UCH-1 (cell line): ENCODE results near the genes HNRNPM, OR2Z1, OR7D4, ZNF561, S1PR2 and ICAM1.

- RRBS = no CpG with 5 or more reads among the region's 14 CpGs
These were observed 3.8 kb upstream of the CD320 start for GRCh38 chr19:8311711-8312618.

DNA sequence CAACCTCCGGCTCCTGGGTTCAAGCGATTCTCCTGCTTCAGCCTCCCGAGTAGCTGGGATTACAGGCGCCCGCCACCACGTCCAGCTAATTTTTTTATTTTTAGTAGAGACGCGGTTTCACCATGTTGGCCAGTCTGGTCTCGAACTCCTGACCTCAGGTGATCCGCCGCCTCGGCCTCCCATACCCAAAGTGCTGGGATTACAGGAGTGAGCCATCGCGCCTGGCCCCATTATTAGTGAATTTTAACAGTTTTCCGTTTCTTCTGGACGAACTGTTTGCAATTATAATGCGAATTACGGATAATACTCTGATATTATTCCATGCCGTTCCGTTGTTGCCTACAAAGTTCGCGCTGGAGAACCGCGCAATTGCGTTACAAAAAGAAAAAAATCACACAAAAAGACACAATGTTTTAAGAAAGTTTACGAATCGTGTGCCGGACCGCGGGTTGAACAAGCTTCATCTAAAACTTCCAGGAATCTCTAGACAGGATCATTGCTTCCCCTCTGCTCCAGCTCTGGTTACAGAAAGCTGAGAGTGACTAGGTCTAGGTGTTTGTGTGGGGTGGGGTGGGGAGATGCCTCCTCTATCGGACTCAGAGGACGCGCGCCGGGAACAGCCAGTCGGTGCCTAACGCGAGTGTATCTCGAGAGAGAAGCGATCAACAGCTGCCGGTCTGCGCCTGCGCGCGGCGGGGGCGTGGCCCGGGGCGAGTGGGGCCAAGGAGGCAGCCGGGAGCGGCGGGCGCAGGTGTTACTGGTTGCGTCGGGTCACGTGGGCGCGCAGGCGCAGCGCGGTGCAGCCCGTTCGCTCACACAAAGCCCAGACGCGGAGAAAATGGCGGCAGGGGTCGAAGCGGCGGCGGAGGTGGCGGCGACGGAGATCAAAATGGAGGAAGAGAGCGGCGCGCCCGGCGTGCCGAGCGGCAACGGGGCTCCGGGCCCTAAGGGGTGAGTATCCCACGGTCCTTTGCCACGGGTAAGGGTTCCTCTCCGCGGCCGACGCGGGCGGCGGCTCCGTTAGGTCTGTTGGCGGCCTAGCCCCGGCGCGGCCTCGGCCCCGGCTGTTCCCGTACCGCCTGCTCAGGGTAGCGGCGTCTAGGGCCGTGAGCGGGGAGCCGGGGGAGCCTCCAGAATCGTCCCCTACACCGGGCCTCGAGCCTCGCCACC lies at the start of gene HNRNPM:
TSS of gene HNRNPM (plus strand) at position 815 of the 1,170 bp plus-strand sequence.
- RRBS = 3% methylated on average over 19 of the region's 109 CpGs

DNA sequence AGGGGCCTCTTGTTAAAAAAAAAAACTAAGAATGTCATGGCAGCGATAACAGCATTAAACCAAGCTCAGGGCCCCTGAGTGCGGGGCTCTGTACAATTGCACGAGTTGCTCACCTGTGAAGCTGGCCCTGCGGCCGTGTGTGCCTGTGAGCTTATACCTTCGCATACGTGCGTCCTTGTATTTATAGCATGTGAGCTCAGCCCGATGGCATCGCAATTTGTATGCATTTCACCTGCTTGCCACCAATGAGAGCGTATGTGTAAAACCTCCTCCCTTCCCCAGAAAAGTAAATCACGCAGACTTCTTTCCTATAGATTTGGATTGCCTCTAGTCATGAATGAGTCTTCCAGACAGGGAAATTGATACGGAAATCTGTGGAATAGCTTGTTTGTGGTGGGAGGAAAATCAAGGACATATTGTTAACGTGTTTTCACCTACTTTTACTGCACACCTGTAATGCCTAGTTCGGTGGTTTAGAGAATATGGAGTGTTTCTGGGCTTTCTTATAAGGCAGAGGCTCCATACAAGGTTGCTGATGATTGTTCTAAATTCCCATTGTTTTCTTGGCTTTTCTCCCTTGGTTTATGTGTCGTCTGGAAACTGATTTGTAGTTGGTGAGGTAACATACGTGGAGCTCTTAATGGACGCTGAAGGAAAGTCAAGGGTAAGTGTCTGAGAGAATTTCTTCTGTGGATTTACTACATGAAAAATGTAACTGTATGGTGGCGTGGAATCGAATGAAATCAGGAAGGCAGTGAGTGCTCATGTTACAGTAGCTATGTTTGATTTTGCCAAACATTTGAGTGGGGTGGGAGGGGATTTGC lies 17.4 kb downstream of the HNRNPM start:
- RRBS = no CpG with 5 or more reads among the region's 20 CpGs

DNA sequence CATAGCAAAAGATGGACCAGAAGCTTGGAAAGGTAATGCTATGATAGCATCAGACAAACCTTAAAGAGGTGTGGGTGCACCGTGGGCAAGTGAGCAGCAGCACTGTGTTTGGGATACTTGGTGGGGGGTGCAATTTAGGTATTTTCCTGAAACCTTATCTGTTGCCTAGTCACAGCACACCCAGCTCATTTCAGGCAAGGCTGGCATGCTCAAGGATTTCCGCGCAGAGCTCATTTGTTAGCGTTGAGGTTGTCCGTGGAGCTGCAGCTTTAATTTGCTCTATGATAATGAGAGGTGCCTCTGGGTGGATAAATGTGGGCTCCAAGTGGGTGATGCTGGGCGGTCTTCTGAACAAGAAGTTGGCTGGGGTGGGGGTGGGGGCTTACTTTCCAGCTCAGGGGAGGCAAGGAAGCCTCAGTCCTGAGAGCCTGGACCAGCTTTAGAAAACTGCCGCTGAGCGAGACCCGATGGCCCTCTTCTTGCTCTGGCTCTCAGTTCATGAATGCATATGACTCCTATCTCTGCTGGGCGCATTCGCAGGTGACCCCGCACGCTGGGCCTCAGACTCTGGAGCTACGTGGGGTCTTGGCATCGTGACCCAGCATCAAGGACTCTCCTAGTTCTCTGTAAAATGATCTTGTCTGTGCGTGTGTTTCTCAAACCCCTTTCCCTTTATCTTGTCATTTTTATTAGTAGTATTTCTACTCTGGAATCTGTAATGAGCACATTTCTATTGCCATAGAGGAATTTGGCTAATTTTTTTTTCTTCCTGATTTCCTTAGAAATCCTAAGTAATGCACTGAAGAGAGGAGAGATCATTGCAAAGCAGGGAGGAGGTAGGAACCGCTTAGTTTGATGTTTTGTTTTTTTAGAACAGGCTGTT lies 19.8 kb downstream of the PRAM1 start:
- RRBS = no CpG with 5 or more reads among the region's 17 CpGs

DNA sequence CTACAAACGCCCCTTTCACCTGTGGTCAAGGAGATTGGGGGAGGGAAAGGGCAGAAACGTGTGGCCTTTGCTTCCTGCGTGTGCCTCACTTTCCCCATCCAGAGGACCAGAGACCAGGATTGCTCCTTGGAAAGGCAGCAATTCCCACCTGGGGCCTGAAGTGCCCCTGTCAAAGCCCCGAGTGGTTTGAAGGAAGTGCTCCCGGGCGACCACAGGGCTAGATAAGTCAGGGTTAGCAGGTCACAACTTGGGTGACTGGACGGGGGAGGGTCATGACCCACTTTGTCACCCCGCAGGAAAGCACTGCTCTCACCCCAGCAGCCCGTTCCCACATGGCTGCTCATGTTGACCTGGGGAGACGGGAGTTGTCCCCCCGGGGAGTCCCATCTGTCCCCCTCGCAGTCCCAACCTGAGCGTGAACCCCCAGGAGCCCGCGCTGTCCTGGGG lies 478 bp downstream of the PRAM1 start:
- RRBS = no CpG with 5 or more reads among the region's 15 CpGs

GRCh38 chr19:8521369-8521662 lies 7.3 kb upstream of the ZNF414 start:
- RRBS = no CpG with 5 or more reads among the region's 8 CpGs

DNA sequence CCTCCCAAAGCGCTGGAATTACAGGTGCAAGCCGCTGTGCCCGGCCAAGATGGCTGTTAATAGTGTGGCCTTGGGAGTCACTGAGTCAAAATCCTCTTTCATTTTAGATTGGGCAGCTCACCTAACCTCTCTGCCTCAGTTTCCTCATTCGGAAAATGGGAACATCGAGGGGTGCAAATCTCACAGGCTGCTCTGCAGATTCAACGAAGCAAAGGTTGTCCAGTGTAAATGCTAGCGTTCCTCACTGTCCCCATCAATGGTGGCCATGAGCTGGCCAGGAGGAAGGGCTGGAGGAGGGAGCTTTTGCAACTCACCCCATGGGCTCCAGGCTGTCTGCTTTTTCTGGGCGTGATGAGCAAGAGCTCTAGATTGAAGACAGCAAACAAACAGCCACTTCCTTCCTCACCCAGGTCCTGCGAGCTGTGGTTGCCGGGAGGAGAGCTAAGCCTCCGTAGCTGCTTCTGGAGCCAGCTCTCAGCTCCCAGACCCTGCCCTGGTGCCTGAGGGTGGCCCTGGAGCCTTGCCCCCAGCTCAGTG lies 6.4 kb downstream of the MYO1F start:
- RRBS = no CpG with 5 or more reads among the region's 11 CpGs

DNA sequence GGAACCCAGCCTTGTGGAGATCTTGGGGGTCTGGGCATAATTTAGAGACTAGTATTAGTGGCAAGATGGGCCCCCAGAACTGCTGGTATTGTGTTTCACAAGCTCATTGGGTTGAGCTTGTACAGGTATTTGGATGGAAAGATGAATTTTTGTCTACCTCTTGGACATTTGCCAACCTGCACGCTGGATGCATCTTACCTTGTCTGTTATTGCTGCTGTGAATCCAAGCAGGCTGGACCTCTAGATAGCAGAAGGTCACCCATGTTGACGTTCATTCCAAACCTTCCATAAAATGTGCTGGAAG lies at the start of gene OR2Z1:
TSS of gene OR2Z1 (plus strand) at position 170 of the 304 bp plus-strand sequence.
- RRBS = no CpG with 5 or more reads among the region's 2 CpGs

DNA sequence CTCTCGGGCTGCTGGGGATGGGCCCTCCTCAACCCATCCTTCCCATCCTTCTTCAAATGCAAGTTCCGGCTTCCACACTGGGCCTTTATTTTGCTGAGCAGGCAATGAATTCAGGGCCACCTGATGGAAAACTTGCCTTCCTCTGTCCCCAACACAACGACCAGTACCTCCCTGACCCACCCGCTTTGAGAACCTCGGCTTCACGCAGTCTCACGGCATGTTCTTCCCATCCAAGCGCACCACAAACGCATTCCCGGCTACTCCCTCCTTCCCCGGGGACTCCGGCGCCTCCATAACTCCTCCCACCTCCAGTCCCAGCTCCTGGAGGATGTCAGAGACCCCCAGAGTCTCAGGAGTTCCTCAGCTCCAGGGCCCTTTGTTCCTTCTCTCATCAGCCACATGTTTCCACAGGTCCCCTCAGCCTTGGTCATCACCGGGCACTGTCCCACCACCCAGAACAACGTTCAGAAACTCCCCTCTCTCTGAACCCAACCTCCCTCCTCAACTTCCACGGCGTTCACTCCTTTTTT lies 9.3 kb downstream of the ZNF558 start:
- RRBS = no CpG with 5 or more reads among the region's 17 CpGs

DNA sequence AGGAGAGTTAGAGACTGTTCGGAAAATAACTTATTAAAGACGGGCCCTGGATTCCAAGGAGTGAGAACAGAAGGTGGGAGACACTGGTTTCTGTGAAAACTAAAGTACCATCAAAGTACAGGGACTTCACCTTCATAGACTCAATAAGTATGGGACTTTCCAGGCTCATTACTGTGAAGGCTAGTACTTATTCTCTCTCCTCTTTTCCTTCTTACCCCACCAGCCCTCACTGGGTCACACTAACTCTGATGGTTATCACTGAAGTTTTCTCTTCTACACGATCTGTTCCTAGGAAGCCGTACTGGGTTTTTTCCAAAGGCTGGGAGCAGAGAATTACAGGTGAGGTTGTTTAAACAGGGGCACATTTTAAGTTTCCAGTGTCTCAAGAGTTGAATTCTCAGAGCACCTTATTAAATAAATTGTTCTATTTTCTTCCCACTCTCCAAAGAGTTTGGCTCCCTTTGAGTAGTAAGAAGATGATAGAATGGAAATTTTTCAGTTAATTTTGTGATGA lies at the start of gene OR7D4:
TSS of gene OR7D4 (minus strand) at position 297 of the 514 bp plus-strand sequence.
- RRBS = no CpG with 5 or more reads among the region's 4 CpGs

- RRBS = 5% methylated on average over 22 of the region's 38 CpGs
These were observed at the start of gene ZNF561 for GRCh38 chr19:9621101-9622133. Gene ZNF561, minus strand, starts transcription at chr19:9621232.

DNA sequence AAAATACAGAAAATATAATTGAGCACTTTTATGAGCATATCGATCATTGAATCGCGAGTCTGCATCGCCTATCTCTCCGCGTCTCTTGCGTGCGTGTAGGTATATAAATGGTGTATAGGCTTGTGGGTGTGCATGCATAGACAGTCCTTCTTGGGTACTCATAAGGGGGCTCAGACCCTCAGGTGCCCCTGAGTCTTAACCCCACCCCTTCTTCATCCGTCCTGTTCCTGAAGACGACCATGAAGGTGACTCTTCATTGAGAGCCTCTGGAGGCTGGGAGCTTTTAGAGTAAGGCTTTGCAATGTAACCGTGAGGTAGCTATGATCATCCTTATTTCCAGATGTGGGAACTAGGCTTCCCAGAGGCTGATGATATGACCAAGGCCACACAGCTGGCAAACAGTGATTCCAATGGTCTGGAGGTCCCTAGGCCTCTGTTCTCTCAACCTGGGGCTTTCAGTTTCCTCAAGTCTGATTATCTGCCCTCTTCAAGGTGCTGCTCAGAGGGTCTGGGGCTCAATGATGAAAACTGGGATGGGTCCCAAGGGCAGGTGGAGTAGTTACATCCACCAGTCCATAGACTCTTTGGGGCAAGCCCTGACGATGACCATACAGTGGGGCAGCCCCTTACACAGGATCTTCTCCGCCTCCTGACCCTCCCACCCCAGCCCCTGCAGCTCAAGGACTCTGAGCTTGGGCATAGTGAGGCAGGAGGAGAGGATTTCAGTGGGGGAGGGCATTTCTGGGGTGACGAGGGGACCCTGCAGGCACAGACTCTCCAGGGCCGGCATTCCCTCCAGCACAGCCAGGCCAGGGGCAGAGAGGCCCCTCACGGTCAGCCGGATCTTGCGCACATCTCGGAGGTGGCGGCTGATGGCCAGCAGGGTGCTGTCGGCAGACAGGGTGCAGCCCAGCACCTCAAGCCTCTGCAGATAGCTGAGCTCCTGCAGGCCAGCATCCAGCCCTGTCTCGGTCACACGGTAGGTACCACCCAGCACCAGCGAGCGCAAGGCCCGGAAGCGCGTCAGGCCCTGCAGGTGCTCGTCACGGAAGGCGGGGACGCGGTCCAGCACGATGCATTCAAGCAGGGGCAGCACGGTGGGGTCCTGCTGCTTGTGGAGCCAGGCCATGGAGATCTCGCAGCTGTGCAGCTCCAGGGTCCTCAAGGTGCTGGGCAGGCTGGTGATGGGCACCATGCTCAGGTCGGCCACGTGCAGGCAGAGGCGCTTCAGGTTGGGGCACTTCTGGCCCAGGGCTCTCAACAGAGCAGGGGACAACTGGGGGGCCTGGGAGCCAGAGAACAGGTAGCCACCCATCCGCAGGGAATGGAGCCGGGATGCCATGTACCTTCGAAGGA lies 8.1 kb downstream of the FBXL12 start:
- RRBS = 94% methylated on average over 3 of the region's 42 CpGs

DNA sequence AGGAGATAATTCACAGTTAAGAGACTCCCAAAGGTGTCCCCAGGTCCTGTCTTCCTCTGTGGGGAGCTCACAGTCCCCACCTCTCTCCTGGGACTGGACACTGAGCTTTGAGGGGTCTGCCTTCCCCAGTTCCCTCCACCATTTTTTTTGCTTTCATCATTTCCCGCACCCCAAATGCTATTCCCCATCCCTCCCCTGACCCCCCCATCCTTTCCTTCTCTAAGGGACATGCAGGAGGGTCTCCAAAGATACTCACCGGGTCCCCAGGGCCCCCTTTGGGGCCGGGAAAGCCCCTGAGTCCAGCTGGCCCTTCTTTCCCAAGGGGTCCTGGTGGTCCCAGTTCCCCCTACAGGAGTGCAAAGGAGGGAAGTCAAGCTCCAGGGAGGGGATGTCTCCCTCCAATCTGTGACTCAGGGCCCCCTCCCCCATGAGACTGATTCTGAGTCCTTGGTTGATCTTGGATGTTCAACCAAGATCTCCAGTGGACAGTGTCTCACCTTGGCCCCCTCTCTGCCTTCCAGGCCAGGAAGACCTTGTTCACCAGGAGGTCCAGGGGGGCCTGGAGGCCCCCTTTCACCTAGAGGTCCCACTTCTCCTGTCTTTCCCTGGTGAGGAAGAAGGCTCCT lies 31.6 kb downstream of the COL5A3 start:
- RRBS = no CpG with 5 or more reads among the region's 3 CpGs

- RRBS = 7% methylated on average over 13 of the region's 53 CpGs
These were observed 660 bp downstream of the SHFL start for GRCh38 chr19:10086533-10087421.

- RRBS = no CpG with 5 or more reads among the region's 46 CpGs
These were observed 1.2 kb upstream of the P2RY11 start for GRCh38 chr19:10110035-10110908.

DNA sequence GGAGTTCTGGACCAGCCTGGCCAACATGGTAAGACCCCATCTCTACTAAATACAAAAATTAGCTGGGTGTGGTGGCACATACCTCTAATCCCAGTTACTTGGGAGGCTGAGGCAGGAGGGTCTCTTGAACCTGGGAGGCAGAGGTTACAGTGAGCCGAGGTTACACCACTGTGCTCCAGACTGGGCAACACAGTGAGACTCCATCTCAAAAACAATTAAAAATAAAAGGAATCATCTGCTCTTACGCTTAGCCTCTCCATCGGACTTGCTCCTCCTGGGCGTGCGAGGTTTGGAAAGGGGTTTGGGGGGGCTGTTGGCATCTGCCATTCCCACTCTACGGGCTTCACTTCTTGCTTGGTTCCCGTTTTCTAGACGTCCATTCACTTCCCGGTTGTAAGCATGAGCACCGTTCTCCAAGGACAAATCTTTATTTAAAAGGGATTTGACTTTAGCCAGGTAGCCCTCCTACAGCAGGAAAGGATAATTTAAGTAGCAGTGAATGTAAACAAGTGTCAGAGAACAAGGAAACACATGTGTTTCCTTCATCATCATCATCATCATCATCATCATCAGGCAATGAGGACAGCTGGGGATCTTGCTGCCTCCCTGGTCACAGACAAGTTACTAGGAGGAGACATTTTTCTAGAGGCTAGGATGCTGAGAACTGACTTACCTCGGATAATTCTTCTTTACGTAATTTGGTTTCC lies 14.5 kb downstream of the DNMT1 start:
- RRBS = no CpG with 5 or more reads among the region's 12 CpGs

DNA sequence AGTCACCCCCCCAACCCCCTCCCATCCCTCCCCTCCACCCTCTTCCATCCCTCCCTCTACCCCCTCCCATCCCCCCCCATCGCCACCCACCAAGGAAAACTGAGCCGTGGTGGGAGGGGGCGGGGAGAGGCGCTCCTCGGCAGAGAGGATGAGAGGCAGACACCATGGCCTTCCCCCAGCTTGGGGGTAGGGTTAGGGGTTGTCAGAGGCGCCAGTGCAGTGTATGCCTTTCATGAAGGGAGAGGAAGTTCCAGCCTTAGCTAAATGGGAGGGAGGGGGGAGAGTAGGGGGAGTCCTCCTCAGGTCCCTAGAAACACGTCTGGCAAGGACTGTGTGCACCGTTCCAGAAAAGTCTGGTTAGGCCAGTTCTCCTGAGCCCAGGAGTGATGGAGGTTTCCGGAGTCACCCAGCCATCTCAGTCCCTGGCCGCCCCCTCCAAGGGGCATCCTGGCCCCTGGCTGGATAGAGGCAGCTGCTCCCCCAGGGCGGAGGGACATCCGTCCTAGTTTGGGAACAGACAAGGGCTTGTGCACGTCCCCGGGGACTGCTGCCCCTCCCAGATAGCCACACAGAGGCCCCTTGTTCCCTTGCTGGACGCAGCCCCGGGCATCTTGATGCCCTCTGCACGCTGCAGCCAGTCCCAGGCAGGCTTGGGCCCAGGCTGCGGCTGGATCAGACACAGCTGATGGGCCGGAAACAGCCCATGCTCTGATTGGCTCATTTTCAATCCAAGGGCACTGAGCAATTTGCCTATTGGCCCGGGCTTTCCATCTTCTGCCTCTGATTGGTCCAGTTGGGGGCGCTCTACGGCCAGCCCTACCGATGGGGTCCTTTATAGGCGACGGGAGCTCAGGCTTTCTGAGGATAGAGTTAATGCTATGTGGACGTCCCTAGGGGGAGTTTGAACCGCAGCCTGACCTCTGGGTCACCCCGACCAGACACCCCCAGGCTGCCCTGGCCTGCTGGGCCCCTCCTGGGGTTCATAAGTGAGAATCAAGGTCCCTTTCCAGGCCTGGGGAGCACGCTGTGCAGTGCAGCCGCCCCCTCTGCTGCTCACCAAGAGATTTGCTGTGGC lies 3.9 kb downstream of the S1PR2 start:
- RRBS = 72% methylated on average over 7 of the region's 30 CpGs

- RRBS = 4% methylated on average over 31 of the region's 76 CpGs
These were observed at the start of gene S1PR2 for GRCh38 chr19:10230887-10231853. Gene S1PR2, minus strand, starts transcription at chr19:10231331.

GRCh38 chr19:10270610-10271472 lies at the start of gene ICAM1:
Gene ICAM1, plus strand, starts transcription at chr19:10271120.
- RRBS = 32% methylated on average over 25 of the region's 54 CpGs

DNA sequence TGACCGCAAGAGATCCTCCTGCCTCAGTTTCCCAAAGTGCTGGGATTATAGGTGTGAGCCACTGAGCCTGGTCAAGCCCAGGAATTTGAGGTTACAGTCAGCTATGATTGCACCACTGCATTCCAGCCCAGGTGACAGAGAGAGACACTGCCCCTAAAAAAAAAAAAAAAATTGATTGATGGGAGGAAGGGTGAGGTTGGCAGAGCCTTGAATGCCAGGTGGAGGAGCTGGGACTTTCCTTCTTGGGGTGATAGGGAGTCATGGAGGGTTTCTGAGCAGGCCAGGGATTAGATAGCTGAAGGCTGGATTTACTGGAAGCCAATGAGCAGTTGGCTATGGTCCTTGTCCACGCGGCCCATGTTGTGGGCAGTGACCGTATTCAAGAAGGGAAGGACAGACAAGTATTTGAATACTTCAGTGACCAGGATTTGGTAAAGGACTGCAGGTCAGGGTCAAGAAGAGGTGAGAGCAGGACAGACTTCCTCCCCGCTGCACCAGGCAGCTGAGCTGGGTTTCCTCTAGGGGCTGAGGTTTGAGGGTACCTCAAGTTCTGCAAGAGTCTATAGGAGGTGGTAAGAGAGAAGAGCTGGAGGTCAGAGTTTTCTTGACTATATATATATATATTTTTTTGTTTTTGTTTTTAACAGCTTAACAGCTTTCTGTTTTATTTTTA lies 6.9 kb upstream of the ICAM4 start:
- RRBS = no CpG with 5 or more reads among the region's 5 CpGs